OVCAR3 (cell line): ENCODE measurements around the genes TAMM41 and MKRN2OS.

DNA sequence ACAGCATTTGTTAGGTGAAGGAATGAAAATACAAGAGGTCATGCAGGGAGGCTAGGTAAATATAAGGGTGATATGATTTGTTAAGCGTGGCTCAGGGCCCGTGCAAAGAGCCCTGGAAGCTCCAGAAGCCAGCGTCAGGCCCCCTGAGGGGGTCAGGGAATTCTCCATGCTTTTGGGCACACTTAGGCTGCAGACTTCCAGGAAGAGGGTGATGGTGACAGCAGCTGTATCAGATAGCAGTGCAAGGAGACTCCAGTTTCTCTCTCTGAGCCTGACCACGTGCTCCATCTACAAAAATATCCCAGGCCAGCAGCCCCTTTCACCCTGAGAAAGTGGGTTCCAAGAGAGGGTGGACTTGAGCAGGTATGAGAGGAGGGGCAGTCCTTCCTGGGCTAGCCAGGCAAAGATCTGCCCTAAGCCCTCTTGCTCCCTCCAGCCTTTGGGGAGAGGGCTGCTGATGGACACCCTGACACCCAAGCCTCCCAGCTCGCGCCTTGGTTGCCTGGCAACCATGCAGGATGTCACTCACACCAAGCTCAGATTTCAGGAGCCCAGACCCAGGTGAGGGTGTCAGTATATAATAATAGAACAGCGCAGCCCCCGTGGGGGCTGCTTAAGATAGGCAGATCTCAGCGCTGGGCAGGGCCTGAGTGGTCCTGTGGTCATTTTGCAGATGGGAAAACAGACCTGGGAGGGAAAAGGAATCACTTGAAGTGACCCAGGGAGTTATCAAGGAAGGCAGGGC, 35.8 kb downstream of the ATP2B2 start:
- RRBS, result no CpG with 5 or more reads among the region's 9 CpGs

- RRBS, result 84% methylated on average over 8 of the region's 33 CpGs
Measured at GRCh38 chr3:10764077-10764912, 51.7 kb upstream of the SLC6A11 start.

DNA sequence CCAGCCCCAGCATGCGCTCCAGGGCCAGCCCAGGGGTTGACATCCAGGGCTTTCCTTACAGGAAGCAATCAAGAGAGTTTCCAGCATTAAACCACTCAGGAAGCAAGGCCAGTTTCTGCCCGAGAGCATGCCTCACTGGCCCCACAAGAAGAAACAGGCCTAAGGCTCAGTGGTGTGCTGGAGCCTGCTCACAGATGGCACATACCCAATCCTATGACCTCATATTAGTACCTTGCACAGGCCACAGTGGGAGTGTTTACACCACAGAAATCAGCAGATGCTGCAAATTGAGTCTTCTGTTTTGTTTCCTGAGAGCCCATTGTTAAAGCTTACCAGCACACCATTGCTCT, 13.3 kb downstream of the SLC6A1 start:
- RRBS, result no CpG with 5 or more reads among the region's 2 CpGs

GRCh38 chr3:11060667-11061164, 68.2 kb downstream of the SLC6A1 start:
- RRBS, result no CpG with 5 or more reads among the region's 26 CpGs

DNA sequence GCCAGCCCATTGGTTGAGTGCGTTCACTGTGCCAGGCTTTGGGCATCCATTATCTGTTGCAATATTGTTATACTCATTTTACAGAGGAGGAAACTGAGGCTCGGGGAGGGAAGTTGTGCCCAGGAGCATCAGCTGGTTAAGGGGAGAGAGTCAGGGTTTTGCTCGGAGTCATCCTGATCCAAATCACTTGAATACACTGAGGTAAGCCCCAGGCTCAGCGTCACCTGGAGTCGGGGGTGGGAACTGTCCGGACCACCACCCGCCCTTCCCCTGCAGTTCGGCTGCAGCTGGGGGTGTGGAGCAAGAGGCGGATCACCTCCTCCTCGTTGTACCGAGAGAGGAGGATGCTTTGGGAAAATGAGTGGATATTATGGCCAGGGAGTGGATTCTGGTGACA, 636 bp downstream of the HRH1 start:
- RRBS, result no CpG with 5 or more reads among the region's 11 CpGs

DNA sequence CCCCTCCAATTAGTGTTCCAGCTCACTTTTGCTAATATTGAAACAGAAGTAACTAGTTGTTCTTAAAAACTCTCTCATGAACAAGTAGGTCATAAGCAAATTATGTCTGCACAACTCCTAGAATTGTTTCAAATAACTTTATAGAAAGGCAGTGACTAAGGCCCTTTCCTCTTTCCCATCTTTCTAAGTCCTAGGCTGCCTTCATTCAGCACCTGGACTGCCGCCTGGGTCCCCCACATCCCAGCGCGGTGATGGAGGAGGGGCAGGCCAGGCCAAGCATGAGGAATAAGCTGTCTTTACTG, 17.9 kb downstream of the ATG7 start:
- RRBS, result no CpG with 5 or more reads among the region's 3 CpGs

GRCh38 chr3:11386276-11386794, 114.1 kb downstream of the ATG7 start:
- RRBS, result no CpG with 5 or more reads among the region's 2 CpGs

- RRBS, result no CpG with 5 or more reads among the region's 4 CpGs
Measured at GRCh38 chr3:11433857-11434704, 161.9 kb downstream of the ATG7 start.

- RRBS, result no CpG with 5 or more reads among the region's 21 CpGs
Measured at GRCh38 chr3:11550967-11551622, 92.6 kb downstream of the VGLL4 start.

DNA sequence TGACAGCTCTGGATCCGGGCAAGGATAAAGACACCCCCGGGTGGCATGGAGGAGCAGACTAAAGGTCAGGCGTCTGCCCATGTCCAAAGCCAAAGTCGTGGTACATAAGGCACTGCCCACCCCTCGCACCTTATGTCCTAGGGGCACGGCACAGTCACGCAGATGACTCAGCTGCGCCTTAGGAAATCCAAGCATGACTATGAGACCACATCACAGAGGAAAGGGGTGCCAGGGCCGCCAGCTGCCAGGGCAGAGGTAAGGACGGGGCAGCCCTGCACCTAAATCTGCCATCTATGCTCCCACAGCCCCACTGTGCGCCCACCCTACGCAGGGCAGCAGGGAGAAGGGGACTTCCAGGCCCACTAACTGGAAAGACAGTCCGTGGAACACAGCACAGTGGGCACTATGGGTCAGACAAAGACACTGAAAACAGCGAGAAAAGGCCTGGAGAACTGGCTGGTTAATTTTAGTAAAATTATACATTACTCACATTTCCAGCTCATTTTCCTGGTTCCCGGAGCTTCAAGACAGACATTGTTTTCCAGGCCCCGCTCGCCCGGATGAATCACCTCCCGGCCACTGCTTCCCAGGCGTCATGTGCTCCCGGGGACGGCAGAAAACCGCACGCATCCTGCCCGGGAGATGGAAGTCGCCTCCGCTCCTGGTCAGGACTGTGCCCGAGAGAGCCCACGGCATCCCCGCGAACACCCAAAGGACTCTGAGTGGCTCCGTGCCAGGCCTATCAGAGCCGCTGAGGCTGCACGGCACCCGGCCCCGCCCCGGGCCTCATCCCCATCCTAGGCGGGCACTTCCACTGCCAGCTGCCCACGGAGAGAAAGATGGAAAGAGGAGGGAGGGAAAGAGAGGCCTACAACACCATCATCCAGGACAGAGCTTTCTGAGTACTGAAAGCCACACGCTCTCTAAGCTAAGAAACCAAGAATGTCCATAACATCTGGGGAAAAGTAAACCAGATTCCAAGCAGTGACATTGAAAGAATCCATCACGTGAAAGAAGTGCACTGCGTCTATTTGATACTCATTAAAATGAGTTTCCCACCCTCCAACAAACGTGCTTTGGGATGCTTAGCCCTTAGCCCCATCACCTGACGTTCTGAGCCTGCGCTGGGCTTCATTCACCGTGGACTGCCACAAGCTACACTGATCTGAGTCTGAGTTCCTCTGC, 75.2 kb downstream of the VGLL4 start:
- RRBS, result 80% methylated on average over 1 of the region's 46 CpGs

DNA sequence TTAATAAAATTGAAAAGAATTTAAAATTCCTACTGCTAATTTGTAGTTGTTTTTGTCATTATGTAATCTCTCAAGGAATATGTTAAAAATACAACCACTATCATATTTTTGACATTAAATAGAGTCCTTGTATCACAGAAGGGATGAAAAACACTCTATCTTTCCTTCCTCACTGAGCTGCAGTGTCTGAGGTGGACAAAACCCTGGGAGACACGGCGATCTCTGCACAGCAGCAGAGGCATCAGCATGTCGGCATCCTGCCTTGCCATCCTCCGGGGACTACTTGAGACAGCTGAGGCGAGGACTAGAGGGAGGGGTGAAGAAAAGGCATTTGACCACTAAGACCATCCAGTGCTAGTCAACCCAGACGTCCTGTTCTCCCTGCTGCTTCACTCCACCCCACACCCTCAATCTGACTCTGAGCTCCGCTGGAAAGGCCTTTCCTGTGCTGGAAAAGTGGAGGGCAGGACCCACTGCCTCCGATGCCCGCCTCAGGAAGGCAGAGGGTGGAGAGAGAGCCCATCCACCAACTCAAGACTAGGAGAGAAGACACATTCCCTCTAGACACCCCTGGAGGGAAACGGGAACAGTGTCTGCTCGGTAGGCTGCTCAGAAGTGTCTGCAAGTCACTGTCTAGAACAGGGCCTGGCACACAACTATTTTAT, 67.3 kb downstream of the VGLL4 start:
- RRBS, result no CpG with 5 or more reads among the region's 11 CpGs

DNA sequence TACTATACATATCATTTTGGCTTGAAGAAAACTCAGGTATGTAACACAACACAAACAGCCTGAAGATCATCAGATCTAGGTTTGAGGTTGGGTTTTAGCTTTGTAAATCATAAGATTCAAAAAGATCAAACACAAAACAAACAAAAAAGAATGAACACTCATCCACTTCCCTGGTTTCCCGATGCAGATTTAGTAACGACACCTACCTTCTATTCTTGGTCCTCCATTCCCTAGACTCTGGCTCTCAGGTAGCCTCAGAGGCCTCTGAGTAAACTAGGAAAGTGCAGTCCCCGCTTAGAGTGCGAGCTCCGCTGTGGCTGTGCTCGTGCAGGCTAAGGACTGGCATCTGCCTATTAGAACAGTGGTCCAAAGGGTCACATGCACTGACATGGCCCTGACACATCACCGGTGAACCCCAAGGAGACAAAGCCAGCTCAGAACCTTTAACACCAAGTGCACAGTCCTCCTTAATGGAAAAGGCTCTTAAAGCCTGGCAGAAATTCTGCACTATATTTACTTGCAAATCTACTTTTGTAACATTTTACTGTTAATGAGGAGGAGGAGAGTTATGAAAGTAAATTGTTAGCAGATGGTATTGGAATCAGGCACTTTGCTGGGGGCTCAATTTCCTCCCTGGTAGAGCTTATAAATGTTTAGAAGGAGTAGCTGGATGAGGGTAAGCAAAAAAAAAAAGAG, 31.2 kb downstream of the VGLL4 start:
- RRBS, result no CpG with 5 or more reads among the region's 7 CpGs

- RRBS, result 6% methylated on average over 4 of the region's 80 CpGs
Measured at GRCh38 chr3:11846011-11847313, at the start of gene TAMM41. Gene TAMM41, minus strand, starts transcription at chr3:11846885.

DNA sequence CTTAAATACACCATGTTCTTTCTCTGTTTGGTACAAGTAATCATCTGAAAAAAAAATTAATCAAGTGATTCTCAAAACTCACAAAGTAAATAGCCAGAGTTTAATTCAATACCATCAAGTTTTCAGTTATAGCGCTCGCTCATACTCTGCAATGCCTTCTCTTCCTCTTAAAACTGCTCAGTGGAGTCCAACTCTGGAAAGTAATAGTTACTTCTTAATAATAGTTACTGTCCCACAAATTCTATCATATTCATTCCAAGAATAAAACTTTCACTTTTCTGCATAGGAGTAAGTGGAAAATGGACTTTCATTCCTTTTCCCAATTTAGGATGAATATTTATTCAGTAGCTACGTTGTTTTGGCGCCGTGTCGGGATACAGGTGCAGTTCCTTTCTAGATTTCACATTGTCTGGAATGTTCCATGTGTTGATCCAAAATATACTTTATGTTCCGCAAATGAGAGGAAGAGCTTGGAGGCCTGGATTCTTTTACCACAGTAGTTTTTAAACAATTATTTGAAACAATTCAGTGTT, 23.0 kb upstream of the PPARG start:
- RRBS, result no CpG with 5 or more reads among the region's 7 CpGs

DNA sequence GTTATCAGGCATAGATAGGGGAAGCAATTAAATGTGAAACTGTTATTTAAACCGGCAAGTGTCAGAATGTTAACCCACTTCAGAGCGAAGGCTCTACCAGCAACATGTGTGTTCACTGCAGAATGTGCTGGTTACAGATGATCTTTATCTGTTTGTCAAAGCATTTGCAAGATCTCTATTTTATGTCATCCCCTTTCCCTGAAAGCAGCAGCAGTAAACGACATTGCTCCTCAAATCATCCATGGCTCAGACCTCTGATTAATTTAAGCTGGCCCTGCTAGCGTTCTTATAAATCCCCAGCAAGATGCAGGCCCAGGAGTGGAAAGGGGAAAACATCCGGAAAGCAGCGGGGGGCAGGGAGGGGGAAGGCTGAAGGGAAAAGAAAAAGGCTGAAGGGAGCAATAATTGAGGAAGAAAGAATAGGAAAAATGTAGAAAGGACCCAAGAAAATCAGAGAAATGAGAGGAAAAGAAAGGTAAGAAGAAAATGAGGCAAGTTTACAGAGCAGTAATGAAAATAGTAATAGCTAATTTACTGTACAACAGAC, 58.0 kb upstream of the TSEN2 start:
- RRBS, result no CpG with 5 or more reads among the region's 6 CpGs

- RRBS, result no CpG with 5 or more reads among the region's 4 CpGs
Measured at GRCh38 chr3:12430519-12431108, 53.7 kb upstream of the TSEN2 start.

DNA sequence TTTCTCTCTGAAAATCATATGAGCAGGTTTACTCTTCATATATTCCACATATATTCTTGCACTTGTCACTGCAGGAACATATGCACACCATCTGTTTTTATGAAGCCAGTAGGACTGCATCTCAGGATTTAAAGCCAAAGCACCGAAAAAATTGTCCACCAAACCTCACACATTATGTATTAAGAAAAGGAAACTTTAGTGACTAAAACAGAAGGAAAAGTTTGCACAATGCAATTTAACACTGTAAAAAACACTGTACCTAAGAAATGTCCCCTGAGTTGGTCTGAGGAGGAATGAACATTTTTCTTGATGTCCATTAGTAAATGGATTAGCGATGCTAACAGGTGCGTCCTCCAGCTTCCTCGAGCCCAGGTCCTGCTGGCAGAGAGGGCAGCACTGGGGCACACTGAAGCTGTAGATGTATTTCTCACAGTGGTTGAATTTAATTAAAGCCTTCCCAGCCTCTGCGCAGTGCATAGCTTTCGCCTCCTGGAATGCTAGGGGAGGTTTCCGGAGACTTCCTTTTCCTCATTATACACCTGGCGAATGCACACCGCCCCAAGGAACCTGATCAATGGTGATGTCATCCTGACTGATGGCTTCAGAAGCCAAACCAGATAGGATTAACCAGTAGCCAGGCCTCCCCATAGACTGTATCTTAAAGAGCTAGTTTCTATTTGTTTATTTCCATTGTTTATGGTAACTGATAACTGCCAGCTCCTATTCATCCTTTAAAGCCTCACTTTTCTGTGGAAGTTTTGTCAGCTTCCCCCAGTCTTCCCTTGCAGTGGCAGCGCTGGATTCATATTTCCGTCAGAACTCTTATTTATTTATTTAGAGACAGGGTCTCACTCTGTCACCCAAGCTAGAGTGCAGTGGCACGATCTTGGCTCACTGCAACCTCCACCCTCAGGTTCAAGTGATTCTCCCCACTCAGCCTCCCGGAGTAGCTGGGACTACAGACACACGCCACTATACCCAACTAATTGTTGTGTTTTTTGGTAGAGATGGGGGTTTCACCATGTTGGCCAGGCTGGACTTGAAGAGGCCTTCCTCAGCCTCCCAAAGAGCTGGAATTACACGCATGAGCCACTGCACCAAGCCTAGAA, at the start of gene MKRN2OS:
MKRN2OS (minus strand) TSS at position 512 of the 1,109 bp plus-strand sequence.
- RRBS, result no CpG with 5 or more reads among the region's 15 CpGs

DNA sequence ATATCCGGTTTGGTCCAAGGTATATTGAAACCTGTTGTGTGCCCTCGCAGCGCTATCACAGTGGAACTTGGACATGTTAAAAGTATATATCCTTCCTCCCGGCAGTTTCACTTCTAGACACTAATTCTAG, 609 bp upstream of the RAF1 start:
- RRBS, result 30% methylated on average over 2 of the region's 4 CpGs

GRCh38 chr3:12796895-12797783, 659 bp downstream of the CAND2 start:
- RRBS, result 72% methylated on average over 10 of the region's 29 CpGs

DNA sequence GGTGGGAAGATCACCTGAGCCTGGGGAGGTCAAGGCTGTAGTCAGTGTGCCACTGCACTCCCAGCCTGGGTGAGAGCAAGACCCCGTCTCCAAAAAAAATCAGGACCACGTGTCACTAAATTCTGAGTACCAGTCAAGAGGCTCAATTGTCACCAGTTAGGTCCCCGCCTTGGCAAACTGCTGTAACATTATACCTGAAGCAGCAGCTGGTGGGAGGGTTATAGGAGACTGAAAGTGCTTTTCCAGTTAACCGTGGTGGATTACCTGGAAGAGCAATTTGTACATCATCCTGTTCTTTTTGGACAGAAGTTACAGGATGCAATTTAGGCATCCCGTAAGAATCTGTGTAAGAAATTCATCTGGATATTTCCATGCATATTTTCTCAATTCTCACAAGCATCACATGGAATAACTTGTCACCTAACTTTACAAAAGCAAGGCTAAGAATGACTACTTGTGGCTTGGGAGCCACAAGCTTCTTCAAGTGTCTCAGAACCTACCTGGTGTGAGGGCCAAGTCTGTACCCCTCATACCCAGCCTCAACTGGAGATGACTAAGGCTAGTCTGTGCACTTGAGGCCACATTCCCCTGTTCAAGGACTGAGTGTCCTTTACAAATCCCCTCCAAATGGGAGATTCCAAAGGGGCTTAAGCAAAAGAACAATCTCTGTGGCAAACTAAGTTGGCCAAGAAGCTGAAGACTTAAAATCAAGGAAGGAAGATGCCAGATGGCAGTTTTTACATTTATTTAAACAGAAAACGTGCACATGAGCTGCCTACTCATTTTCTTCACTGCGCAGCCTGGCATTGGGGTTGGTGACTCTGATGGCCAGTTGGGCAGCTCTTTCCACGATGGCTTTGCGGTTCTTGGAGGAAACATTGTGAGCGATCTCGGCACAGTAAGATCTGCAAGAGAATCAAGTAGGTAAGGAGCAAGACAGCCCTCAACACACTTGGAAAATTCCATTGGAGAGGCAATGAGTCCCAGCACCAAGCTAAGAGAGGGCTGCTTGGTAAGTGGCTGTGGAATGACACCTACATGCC, 5.7 kb downstream of the RPL32 start:
- RRBS, result no CpG with 5 or more reads among the region's 11 CpGs